Measurements from ENCODE around the gene CASP8.

- RRBS = no CpG with 5 or more reads among the region's 12 CpGs
Measured at GRCh38 chr2:201260337-201260897, at the start of gene CASP8. TSS of gene CASP8 (plus strand) at chr2:201260536.

GRCh38 chr2:201643798-201644692 lies 742 bp upstream of the TMEM237 start:
- RRBS = no CpG with 5 or more reads among the region's 13 CpGs

GRCh38 chr2:201881130-201881449 lies 74.8 kb downstream of the CDK15 start:
- RRBS = no CpG with 5 or more reads among the region's 4 CpGs

- RRBS = no CpG with 5 or more reads among the region's 4 CpGs
Measured at GRCh38 chr2:202276333-202276611, 10.7 kb downstream of the NOP58 start.

- RRBS = no CpG with 5 or more reads among the region's 1 CpG
Measured at GRCh38 chr2:202279079-202279457, 13.5 kb downstream of the NOP58 start.

DNA sequence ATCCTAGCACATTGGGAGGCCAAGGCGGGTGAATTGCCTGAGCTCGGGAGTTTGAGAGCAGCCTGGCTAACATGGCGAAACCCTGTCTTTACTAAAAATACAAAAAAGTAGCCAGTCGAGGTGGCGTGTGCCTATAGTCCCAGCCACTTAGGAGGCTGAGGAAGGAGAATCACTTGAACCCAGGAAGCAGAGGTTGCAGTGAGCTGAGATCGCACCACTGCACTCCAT lies 23.2 kb downstream of the NOP58 start:
- RRBS = no CpG with 5 or more reads among the region's 6 CpGs

- RRBS = no CpG with 5 or more reads among the region's 4 CpGs
Measured at GRCh38 chr2:202297105-202297540, 31.6 kb downstream of the NOP58 start.

DNA sequence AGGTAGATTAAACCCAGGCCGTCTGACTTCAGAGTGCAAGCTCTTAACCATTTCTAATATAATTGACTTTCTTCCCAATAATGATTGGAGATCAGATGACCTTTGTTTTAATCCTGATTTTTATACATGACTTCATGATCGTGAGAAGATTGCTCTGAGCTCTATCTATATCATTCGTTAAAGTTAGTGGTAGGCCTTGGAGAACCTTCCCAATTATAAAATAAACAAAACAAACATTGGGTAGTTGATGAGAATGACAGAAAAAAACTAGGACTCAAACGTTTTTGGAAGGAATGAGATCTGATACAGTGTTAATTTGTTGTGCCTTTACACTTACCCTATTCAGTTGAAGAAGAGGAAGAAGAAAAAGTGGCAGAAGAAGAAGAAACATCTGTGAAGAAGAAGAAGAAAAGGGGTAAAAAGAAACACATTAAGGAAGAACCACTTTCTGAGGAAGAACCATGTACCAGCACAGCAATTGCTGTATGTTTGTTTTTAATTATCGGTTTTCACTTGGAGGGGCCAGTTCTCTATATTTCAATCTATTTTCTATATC lies 37.1 kb downstream of the NOP58 start:
- RRBS = no CpG with 5 or more reads among the region's 5 CpGs

DNA sequence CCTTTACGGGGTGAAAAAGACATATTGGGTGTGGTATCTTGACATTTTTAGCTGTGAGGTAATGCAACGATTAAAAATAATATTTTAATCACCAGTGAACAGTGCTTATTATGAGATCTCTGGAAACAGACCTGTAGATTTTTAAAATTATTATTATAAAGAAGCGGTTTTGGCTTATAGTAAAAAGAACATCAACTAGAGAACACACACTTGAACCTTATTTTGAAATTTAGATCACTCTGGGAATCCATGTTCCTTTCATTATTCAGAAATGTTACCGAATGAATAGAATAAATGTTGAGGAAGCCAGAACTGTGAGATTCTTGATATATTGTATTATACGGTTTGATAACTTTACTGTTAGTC lies 1.6 kb downstream of the BMPR2 start:
- RRBS = no CpG with 5 or more reads among the region's 5 CpGs

DNA sequence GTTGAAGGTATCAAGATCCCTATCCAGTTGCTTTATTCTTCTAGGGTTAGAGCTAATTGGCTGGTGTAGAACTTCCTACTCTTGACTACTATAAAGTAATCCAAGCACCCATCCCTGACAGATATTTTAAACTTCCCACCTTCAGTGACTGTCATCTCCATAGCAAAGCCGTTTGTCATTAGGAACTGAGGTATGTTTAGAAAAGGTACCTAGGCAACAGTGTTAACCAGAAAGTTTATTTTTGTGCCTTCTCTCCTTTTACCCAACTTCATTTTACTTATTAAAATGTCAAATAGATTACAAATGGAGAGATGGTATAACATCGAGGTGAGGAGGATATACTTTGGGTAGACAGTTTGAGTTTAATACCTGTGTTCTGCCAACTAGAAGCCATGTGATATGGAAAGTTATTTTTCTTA lies 4.5 kb downstream of the FAM117B start:
- RRBS = no CpG with 5 or more reads among the region's 2 CpGs

GRCh38 chr2:202885191-202885480 lies 13.6 kb upstream of the ICA1L start:
- RRBS = no CpG with 5 or more reads among the region's 6 CpGs

DNA sequence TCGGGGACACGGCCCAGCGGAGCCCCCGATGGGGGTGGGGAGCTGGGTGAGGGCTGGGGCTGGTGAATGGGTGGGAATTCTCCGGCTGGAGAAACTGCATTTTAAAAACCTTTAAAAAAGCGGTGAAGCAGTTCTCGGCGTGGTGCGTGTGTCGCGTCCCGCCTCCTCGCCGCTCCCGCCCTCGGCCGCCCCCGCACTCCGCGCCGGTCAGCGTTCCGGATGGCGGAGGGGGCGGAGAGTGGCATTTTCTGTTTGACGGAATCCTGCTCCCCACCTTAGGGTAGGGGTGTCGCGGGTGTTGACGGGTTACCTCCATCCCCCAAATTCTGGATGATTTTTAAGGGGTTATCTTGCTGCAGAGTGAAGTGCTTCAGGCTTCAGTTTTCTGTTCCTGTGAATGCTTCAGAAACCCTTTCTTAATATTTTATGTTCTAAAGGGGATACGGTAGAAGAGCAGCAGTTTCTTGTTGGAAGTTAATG lies 560 bp downstream of the ABI2 start:
- RRBS = 8% methylated on average over 9 of the region's 30 CpGs

GRCh38 chr2:203623187-203623609 lies 83.2 kb upstream of the CD28 start:
- RRBS = no CpG with 5 or more reads among the region's 6 CpGs

DNA sequence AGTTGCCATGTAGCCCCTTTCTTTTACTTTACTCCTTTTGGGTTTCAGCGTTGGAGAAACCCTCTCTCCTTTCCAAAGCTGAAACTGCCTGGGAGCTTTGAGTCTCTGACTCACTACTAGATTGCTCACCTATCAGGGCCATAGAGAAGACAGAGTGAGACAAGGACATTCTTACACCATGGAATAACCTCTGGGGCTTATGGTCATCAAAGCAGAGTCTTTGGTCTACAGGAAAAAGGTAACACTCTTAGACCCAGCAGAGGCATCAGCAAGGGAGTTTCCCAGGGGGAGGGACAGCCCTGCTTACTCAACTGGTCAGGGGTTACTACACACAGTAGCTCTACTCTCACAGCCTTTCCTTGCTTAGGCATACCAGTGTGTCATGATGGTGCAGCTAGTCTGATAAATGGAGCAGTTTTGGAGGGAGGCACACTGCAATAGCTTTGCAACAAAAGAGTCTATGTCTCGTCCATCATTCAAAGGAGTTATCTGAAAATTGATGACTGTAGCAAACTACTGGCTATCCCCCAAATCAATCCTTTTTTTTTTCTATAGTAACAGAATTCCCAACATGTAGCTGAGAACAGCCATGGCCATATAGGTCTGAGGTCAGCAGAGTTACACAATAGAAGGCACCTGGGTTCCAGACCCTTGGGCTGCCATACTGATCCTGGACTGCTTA lies 22.4 kb upstream of the CD28 start:
- RRBS = no CpG with 5 or more reads among the region's 2 CpGs

GRCh38 chr2:203705143-203705712 lies 1.2 kb upstream of the CD28 start:
- RRBS = no CpG with 5 or more reads among the region's 7 CpGs

GRCh38 chr2:203708783-203709390 lies 2.4 kb downstream of the CD28 start:
- RRBS = no CpG with 5 or more reads among the region's 12 CpGs

- RRBS = no CpG with 5 or more reads among the region's 3 CpGs
Measured at GRCh38 chr2:203710308-203710693, 3.9 kb downstream of the CD28 start.

GRCh38 chr2:203717758-203718599 lies 11.5 kb downstream of the CD28 start:
- RRBS = no CpG with 5 or more reads among the region's 4 CpGs

- RRBS = no CpG with 5 or more reads among the region's 5 CpGs
Measured at GRCh38 chr2:203858907-203859904, 8.4 kb upstream of the CTLA4 start.

DNA sequence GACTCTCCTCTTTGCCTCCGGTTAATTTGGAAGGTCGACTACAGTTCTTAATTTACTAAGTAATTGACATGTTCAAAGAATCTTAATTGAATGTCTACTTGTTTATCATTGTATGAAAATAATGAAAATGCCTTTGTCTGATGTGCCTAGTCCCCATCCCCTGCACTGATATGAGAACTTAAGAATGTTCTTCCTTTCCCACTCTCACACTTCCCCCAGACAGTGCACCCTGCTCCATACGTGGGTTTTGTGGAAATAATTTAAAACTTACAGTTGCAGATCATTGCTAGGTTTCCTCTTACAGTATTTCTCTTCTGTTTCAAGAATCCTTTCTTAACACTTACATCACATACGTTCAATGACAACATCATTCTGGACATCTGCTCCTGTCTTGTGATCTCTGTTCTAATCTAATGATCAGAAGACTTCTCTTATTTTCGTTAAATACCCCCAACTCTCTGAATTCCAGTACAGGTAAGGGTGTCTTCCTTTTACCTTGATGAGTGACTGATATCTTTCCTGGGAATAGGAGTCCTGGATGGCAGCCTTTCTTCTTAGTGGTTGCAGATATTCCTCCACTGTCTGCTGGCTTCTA lies 3.6 kb downstream of the ICOS start:
- RRBS = no CpG with 5 or more reads among the region's 5 CpGs

Measured in OVCAR3 (cell line).